Endothelial cell (in vitro differentiated cells): ENCODE measurements around a stretch of chr10.

GRCh38 chr10:77948941-77949668 lies 22.6 kb upstream of the DLG5 start:
- PRO-cap, result no peak

GRCh38 chr10:77989149-77989752 lies 40.1 kb downstream of the POLR3A start:
- PRO-cap, result no peak

- PRO-cap, result no peak
Measured at GRCh38 chr10:78446966-78447315, 413.3 kb downstream of the RPS24 start.

GRCh38 chr10:78457943-78458713 lies 424.5 kb downstream of the RPS24 start:
- PRO-cap, result no peak

- PRO-cap, result no peak
Measured at GRCh38 chr10:78515066-78515526, 481.4 kb downstream of the RPS24 start.

DNA sequence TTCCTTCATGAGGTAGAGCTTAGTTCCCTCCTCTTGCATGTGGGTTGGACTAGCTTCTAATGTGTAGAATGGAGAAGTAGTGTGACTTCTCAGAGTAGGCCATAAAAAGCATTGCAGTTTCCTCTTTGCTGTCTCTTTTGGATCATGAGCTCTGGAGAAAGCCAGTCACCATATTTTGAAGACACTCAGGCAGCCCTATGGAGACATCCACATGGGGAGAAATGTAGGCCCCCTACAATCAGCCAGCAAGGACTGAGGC lies 512.0 kb upstream of the ZMIZ1 start:
- PRO-cap, result no peak

DNA sequence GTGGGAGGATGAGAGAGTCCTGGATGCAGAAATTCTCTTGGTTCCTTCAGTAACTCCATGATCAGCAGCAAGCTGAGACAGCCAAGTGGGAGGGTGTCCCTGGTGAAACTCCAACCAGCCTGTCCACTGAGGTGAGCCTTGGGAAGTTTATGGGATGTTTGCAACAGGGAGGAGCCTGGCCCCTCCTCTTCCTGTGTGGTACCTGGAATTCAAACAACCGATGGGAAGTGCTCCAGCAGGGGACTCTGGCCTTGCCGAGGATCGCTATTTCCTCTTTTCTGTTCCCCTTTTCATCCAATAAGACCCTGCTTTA lies 491.1 kb upstream of the ZMIZ1 start:
- PRO-cap, result no peak

DNA sequence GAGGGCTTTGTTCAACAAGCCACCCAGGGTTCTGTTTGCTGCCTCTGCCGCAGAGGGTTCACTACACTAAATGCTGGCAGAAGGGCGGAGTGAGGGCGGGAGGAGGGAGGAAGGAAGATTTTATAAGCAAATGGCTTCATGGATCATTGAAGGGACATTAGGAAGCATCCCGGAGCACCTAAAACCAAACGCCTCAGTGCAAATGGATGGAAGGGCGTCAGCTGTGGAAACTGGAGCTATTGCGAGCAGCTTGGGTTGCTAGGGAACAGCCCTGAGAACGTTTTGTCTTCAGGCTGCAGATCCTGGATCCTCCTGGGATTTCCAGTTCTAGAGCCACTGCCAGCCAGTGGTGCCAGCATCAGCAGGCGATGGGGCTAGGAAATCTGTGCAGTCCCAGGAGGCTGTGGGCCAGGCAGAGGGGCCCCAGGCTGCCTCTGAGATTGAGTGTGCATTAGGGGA lies 379.5 kb upstream of the ZMIZ1 start:
- PRO-cap, result bidirectional peak, plus-strand start at position 346 of the sequence, minus-strand start at position 225 of the sequence

- PRO-cap, result no peak
Measured at GRCh38 chr10:78962585-78962872, 106.2 kb upstream of the ZMIZ1 start.

DNA sequence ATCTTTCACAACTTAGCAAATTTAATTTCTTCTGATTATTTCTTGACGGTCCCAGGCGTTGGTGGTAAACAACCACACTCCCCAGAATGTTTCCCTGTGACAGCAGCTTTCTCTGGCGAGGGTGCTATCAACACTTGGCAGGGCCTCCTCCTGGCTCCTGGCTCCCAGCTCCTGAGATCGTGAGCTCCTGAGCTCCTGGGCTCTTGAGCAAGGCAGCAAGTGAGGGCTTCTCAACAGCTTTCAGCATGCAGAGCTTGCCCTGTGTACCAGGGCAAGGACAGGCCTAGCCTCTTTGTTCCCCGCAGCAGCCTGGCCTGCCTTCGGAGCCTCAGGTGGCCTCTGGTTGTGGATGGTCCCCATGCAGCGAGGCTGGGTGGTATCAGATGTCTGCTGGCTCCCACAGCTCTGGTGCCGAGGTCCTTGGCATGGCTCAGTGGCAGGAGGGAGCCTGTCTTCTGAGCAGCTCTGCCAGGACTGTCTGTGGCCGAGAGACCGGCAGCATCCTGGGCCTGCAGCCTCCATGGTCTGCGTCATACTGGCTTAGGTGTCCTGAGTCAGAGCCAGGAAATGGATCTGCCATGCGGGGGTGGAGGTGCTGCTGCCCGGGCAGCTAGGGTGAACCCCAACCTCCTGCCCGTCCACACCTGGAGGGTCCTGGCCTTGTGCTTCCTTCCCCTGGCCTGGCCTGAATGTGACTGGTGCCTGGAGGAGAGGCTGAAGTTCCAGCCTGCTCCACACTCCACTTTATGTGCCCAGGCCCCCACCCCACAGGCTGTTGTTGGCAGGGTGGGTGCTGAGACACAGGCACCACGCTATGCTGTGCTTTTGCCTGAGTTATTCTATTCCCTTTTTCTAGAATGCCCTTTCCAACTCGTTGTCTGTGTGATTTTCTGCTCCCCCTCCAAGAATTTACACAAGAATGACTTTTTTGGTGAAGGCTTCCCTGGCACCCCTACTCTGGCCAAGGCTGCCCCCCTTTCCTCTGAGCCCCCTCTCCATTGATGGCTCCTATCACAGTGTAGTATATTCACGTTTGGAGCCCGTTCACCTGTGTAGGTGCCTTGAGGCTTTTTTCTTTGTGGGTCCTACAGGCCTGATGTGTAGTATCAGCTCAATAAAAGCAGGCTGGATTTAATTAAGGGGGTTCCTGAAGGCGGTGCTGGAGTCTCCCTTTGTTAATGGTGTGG lies 44.4 kb downstream of the ZMIZ1 start:
- PRO-cap, result no peak

DNA sequence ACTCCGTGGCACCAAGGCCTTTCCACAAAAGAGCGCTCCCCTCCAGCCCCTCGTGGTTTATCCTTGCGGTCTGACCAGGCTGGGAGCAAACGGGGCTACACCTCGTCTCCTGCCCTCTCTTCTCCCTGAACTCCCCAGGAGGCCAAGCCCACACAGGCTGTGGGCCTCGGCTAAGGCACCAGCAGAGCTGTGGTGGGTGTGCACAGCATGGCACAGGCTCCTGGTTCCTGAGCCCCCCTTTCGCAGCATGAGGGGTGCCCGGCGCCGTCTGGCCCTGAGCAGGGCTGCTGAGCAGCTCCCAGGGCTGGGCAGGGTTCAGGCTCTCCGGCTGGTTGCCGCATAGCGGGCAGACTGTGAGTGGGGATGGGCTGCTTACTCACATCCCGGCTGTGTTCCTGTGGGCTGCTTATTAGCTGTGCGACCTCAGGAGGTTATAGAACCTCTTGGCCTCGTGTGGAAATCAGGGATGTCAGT lies 90.4 kb downstream of the ZMIZ1 start:
- PRO-cap, result no peak

DNA sequence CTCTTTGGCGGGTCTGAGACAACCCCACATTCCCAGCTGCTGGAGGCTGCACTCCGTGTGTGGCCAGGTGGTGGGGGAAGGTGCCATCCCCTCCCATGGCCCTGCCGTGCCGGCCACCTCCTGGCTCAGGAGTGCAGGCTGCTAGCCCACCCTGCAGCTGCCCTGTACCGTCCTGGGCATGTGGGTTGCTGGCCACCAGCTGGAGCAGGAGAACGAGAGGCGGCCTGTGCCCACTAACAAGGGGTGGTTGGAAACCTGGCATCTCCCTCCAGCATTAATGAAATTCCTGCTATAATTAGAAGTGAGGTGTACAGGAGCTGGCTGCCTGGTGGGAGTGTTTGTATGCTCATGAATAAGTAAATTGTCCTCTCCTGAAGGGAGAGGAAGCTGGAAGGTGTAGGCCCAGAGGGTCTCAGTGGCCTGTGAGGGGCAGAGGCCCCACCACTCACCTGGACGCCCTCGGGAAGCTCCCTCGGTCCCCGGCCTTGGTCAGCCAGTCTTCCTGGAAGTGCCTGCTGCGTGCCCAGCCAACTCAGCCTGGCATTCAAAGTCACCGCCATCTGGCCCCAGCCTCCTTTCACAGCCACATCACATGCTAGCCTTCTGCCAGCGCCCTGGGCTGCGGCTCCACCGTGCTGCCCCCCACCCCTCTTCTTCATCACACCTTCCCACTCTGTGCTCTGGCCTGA lies 97.8 kb downstream of the ZMIZ1 start:
- PRO-cap, result no peak

DNA sequence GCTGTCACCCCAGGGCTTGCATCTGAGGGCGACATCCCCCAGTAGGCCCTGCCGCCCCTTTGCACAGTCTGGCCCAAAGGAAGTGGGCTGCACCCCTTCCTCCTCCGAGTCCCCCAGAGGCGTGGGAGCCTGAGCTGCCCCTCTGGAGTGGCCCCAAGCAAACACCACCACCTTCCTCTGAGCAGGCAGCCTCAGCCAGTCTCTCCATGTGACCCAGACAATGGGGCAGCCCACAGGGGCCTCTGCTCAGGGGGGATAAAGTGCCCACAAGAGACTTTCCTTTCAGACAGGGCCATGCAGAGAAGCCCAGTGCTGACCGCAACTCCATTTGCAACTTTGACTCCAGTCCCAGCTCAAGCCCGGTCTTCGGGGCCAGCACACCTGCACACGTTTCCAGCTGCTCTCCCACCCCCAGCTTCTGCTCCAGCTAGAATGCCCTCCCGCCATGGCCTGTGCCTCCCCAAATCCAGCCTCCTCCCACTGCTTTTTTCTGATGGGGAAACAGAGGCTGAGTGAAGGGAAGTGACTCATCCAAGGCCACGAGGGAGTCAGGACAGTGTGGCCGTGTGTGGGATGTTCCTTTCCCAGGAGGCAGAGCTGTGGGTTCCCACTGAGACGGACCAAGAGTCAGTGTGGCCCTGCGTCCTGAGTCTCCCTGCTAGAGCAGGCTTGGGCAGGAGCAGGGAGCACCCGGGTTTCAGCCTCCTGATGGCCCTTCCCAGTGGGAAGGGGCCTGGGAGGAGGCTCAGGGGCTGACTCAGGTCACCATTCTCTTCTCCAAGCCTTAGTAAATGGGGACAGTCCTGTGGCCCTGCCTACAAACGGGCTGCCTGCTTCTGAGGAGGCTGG lies 111.9 kb downstream of the ZMIZ1 start:
- PRO-cap, result no peak

GRCh38 chr10:79196930-79197872 lies 128.4 kb downstream of the ZMIZ1 start:
- PRO-cap, result no peak

GRCh38 chr10:79238982-79239774 lies 108.1 kb upstream of the PPIF start:
- PRO-cap, result no peak

DNA sequence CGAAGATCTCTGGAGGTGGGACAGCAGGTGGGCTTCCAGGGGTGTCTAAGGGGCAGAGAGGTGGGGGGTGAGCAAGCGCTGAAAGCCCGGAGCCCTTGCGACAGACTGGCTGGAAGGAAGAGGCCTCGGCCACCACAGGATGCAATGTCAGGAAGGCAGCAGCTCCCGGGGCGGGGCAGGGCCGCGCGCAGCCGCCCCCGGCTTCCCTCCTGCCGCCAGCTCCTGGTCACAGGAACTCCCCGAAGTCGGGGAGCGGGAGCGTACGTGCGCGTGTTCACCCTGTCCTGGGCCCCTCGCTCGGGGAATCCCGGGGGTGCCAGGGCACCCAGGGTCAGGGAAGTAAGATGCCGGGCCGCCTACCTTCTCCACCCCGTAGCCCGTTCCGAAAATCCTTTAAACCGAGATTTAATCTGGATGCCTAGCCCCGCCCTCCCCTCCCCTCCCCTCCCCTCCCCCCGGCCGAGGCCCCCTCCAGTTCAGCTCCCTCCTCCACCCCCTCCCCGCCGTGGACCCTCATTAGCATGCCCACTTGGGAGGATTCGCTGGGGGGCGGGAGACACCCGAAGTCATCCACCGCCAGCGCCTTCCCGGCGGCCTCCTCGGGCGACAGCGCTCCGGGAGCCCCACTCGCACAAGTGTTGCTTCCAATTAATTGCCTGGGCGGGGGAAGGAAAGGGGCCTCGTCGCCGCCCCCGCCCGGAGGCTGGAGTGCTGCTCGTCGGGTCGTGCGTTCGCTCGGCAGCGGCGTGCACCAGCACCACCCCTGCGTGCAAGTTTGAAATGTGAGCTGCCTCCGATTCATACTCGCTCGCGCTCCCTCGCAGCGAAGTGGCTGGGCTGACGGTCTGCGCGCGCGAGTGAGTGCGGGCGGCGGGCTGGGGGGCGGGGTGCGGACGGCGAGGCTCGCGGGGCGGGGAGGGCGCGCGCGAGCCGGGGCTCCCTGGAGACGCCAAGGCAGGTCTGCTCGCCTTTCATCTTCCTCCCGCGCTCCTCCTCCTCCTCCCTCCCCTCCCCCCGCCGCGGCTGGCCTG lies 104.8 kb upstream of the PPIF start:
- PRO-cap, result bidirectional peak, plus-strand start at position 229 of the sequence, minus-strand start at position 107 of the sequence; bidirectional peak, plus-strand start at position 801 of the sequence, minus-strand start at position 830 of the sequence; bidirectional peak, plus-strand start outside the sequence, minus-strand start at position 962 of the sequence

GRCh38 chr10:79246206-79246597 lies 101.1 kb upstream of the PPIF start:
- PRO-cap, result no peak

DNA sequence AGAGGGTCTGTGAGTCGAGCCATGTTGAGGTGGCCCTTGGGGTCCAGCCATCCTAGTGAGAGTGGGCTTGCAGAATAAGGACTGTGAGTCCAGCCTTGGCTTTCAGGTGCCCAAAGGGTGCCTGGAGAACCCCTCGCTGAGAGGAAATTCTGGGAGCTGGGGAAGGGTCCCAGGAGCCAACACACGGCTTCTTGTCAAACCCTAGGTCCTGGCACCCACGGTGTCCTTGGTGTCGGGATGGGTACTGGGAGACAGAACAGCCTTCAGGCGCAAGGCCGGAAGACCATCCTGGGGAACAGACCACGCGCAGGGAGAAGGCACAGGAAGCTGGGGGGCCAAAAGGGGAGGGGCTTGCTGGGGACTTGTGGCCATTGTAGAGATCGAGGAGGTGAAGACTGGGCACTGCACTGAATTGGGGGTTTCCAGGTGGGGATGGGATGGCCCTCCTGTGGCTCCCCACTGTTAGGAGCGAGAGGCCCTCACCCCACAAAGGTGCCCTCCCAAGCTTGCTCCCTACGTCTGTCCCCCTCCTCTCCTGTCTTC lies 96.5 kb upstream of the PPIF start:
- PRO-cap, result no peak

DNA sequence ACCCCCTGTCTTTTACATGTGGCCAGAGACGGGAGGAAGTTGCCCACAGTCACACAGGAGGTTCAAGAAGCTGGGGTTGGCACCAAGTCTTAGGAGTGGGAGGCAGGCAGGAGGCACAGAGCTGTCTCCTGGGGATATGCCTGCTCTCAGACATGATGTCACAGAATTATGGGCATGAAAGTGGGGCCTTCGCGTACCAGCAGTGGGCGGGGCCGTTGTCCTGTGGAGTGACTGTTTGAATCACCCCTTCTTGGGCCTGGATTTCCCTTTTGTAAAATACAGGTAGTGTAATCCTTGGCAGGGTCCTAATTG lies 81.2 kb upstream of the PPIF start:
- PRO-cap, result no peak

GRCh38 chr10:79267834-79268963 lies 79.1 kb upstream of the PPIF start:
- PRO-cap, result no peak